Bronchus (tissue), 1 donor: ENCODE results near the genes UQCC2, PACSIN1 and SPDEF.

GRCh38 chr6:33694878-33695173, 16.7 kb downstream of the UQCC2 start:
- PRO-cap, result no peak

DNA sequence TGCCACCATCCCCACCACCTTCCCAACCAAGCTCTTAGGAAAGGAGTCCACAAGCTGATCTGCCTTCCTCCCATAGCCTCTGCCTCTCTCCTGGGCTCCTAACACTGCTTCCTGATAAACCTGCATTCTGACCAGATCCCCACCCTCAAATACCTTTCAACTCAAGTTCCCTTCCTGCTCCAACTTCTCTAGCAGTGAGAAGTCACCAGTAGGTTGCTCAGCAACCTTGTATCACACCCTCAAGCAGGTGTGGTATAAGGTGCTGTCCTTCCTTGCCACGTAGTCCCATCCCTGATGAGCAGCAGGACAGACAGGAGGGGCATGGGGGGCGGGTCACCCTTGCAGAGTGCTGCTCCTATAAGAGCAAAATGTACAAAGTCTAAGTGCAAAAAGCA, 6.9 kb downstream of the UQCC2 start:
- PRO-cap, result unidirectional peak, minus-strand start at position 89 of the sequence

DNA sequence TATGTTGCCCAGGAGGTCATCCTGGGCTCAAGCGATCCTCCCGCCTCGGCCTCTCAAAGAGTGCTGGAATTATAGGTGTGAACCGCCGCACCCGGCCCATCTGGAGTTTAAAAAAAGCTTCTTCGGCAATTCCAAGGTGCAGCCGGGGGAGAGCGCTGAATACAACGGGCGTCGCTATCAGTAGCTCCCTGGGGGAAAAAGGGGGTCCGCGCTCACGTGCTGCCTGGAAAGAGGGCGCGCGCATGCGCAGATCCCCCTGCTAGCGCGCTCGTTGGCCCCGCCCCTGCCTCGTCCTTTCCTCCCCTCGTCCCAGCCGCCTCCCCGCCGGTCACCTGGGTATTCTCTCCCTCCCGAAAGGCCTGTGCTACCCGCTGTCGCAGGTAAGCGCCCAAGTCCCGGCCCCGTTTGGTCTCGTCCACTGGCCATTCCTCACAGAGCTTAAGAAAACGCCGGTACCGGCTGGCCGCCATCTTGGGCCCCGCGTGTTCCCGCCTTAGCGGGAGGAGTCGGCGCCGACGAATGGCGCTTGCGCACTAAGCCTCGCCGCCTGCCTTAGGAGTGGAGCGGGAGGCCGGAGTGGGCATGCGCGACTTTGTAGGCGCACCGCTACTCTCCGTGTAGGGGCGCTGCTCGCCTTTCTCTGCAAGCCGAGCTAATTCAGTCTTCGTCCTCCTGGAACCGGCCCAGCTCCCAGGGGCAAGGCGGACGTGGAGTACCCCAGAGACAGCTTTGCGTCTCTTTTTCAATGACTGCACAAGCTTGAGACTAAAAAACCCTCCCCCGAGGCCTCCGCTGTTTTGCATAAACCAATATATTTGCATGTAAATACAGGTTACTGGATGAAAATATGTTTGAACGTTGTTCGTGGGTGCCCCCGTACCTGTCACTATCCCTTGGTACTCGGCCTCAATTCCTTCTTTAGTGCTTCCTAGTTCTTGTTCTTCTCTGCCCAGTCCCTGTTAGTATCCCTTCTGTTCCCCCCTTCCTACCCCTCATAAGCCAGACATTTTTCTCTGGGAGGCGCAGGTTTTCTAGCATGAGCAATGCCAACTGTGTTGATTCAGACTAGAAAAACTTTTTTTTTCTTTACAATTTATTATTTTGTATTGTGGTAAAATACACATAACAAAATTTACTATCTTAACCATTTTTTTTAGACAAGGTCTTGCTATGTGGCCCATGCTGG, at the start of gene UQCC2:
Gene UQCC2, minus strand, starts transcription at position 484 of the 1,186 bp plus-strand sequence.
- PRO-cap, result bidirectional peak, plus-strand start at position 295 of the sequence, minus-strand start at position 200 of the sequence; bidirectional peak, plus-strand start at position 660 of the sequence, minus-strand start at position 480 of the sequence

GRCh38 chr6:33770599-33771063, 18.3 kb downstream of the LEMD2 start:
- PRO-cap, result no peak

GRCh38 chr6:33771064-33771648, 17.8 kb downstream of the LEMD2 start:
- PRO-cap, result unidirectional peak, minus-strand start at chr6:33771374

DNA sequence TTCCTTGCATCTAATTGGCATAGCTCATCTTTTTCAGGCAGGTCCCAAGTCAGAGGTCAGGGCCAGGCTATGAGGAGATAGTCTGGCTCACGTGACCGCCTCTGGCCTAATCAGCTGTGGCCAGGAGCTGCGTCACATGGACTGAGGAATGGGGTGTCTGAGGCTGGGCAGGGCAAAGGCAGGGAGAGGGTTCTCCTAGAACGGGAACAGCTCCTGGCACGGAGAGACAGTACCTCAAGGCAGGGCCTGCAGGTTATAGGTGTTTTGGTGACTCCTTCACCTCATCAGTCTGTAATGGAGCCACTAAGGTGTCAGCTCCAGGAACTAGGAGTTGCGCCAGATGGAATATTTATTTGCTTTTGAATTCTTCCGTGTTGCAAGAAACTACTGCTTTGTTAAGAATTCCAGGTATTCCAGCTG, 36.7 kb upstream of the MLN start:
- PRO-cap, result no peak

DNA sequence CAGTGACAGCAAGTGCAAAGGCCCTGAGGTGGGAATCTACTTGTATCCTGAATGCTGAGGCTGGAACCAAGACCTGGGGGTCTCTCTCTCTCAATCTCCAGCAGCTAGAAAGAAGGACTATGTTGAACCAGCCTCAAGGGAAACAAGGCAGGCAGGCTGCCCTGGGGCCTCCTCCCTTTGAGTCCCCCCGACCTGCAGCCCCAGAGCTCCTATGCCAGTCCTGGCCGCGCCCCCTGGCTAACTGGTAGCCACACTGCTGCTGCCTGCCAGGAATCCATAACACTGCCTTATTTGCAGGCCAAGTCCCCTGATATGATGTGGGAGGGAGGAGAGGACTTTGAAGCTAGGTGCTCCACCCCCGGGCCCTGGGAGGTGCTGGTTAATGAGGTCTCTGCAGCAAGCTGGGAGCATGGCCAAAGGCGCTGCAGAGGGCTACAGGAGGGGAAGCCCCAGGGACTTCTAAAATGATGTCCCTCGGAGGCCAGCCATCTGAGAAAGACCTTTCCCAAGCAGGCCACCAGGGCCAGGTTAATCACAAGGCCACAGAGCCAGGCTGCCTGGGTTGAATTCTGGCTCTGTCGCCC, 150.9 kb downstream of the GRM4 start:
- PRO-cap, result no peak

DNA sequence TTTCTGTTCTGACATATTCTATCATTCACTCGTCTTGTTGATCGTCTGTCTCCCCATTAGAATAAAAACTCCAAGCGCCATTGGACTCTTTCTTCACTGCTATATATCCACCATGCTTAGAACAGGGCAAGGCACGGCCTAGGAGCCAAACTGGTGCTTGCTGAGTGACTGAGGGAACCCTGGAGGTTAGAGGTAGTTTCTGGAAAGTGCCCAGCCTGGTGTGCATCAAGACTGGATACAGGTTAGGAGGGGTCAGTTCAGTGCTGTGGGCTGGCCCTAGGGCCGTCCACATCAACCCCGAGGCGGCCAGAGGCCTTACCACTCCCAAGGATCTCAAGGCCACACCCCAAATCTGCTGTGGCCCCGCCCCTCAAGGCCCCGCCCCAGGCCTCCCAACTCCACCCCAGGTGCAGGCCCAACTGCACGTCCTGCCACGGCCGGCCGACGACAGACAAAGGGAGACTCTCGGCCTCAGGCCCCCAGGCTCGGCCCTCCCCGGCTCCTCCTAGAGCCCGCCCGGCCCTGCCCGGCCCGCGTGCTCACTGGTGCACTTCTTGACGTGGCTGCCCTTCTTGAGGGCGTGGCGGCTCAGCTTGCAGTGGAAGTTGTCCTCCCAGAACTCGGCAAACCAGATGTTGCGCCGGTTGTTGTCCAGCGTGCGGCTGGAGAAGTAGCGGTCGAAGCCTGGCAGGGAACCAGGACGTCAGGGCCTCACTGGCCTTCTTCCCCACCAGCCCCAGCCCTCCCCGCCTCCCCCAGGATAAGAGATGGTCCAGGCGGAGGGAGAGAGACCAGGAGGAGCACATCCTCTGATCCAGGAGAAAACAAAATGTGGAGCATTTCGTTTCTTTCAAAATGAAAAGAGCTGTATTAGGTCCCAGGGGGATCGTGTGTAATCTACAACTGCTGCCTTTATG, 89.6 kb downstream of the GRM4 start:
- PRO-cap, result bidirectional peak, plus-strand start at position 631 of the sequence, minus-strand start at position 317 of the sequence

DNA sequence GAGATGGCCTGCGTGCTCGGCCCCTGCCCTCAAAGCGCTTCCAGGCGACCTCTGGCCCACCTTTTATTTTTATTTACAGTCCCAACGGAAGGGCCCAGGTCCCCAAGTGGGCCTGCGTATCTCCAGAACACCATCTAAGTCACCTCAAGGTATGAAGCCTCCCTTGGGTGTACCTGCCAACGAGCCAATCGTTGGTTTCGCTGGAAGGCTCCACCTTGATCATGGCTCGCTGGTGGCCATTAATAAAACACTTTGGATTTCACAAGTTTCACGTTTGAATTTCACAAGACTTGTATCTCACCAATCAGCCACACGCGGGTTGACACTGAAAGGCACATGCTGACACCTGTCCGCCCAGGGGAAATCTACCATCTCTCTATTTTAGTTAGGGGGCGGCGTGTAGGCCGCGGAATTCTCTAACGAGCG, 635 bp upstream of the HMGA1 start:
- PRO-cap, result bidirectional peak, plus-strand start at position 307 of the sequence, minus-strand start at position 136 of the sequence

DNA sequence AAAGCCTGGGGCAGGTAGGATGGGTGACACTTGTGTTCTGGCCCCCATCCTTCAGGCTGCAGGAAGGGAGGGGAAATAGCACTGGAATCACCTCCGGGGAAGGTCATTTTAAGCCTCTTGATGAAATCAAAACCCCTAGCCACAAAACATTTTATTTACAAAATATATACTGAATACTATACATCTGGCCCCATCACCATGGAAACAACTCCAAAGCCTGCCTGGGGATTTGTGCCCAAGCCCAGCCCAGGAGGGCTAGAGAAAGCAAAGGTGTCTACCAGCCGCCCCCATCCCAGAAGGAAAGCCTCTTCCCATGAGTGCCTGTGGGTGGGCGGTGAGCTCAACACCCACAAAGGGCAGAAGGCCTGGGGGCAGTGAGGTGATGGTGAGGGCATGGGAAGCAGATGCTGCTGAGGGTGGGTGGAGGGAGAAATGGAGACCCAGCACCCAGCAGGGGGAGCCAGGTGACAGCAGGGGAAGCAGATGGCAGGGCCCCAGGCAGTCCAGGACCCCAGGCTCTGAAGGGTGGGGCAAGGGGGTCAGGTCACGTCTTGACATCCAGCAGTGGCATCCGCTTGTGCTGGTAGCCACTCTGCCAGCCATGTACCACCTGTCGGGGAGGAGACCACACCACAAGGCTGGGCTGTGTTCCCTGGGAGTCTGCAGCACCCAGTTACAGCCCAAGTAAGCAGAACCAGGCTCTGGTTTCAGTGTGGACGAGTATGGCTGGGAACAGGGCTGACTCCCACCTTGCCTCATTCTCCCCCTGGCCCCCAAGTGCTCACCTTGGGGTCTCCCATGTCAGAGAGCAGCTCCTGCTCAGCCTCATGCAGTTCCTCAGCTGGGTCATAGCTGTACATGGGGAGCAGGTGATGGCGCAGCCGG, 2.3 kb downstream of the SMIM29 start:
- PRO-cap, result no peak

- PRO-cap, result bidirectional peak, plus-strand start at chr6:34466139, minus-strand start at chr6:34465972
Observed at GRCh38 chr6:34465832-34466633, at the start of gene PACSIN1. TSS of gene PACSIN1 (plus strand) at chr6:34466076.

GRCh38 chr6:34555830-34556530, at the start of gene SPDEF:
TSS of gene SPDEF (minus strand) at chr6:34556329.
- PRO-cap, result unidirectional peak, minus-strand start at chr6:34556325

- PRO-cap, result no peak
Observed at GRCh38 chr6:34663647-34664236, 32.8 kb downstream of the ILRUN start.

- PRO-cap, result no peak
Observed at GRCh38 chr6:34674535-34675428, 21.8 kb downstream of the ILRUN start.

GRCh38 chr6:34839148-34839593, 47.3 kb downstream of the BLTP3A start:
- PRO-cap, result no peak

- PRO-cap, result no peak
Observed at GRCh38 chr6:34876324-34876819, 11.5 kb downstream of the TAF11 start.

DNA sequence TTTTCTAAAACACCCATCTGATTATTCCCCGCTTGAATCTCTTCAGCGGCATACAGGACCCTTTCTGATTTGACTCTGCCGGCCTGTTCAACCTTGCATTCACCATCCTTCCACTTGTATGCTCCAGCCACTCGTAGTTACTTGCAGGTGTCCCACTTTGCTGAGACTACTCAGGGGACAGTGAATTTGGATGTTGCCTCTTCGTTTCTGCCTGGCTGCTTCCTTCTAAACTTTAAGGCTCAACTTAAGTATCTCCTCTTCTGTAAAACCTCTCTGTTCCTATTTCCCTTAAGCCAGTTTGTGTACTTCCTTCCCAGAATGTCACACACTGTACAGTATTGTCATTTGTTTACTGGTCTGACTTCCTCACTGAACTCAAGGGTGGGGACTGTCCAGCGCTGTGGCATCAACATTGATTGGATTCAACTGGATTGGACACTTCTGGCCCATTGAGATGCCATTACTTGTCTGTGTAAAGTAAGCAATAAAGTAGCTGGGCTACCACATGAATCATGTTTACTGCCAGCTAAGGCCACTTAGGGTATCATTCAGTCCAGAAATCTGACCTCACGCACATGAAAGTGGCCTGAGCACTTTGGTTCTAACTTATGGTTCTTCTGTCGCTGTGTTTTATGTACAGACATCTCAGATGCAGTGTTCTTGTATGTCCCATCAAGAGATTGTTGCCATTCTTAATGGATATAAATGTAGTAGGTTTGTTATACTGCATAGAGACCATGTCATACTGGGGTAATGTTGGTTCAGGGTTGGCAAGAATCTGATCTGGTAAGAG, 69.7 kb downstream of the ANKS1A start:
- PRO-cap, result no peak

DNA sequence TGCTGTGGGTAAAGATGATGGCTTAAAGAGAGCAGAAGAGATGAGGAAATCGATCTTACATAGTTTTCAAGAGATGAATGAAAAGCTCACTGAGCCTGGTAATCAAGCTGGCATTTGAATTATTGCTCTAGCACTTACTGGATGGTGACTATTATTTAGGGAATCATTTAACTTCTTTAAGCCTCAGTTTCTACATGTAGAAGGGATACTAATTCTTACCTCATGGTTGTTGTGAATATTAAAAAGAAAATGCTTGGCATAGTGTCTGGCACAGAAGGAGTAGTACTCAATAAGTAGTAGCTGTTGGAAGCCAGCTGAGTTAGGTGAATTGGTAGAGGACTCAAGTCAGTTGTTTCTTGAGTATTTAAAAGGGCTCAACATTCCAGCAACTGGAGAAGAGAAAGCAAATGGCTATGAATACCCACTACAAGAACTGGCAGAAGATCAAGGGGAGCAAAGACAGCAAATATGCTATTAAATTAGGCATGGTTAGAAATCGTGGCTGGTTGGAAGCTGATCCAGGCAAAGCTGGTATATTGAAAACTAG, 121.9 kb downstream of the ANKS1A start:
- PRO-cap, result no peak

DNA sequence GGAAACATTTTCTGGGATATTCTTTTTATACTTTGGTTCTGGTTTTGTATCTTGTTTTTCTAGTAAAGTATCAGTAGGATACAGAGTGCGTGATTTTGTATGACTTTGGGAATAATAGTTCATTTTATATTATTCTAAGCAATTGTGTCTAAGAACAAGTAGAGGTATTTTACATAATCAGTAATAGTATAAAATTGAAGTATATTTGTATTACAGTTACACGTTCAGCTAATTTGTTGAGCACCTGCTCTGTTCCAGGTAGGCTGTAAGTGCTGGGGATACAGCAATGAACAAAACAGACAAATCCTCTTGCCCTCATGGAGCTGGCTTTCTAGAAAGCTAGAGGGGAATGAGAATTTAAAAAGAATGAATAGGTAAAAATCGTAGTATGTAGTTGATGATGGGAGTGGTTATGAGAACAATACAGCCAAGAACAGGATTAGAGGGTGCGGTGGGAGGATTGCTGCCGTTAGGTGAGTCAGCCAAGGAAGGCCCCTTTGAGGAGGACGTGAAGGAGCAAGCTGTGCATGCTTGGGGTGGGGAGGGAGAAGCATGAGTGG, 114.9 kb downstream of the TCP11 start:
- PRO-cap, result no peak

DNA sequence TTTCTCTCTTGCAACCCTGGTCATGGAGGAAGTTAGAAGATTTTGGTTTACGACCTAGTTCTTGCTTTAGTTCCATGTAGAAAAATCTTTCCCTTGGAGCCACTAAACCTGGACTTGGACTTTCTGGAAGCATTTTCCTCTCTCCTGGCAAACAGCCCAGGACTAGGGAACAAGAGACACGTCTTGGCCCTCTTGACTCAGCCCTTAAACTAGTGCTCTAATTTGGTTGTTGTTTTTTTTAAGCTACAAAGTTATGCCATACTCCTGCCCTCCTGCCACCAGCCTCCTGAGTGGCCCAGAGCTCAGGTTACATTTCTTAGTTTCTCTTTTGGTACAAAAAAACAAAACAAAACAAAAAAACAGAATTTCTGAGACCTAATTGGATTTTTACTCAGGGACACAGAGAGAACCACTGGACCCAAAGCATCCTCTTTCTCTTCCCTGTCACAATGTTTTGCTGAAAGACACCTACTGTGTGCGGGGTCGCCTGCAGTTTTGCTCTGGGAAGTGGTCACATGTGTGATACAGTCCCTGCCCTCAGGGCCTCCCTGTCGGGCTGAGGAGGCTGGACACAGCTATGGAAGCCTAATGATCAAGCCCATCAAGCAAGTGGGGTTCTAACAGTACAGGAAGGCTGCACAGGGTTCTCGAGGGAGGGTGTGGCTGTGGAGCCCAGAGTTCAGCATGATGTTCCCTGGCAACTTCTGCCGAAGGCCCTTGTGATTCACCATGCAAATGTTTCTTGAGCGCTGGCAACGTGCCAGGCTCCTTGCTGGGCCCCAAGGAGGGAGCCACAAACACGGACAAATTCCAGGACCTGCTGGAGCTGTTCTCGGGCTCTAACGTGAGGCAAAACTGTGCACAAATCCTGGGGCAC, 32.2 kb upstream of the SCUBE3 start:
- PRO-cap, result no peak